ENCODE data around the genes LMNB2, SLC39A3 and NCLN.

DNA sequence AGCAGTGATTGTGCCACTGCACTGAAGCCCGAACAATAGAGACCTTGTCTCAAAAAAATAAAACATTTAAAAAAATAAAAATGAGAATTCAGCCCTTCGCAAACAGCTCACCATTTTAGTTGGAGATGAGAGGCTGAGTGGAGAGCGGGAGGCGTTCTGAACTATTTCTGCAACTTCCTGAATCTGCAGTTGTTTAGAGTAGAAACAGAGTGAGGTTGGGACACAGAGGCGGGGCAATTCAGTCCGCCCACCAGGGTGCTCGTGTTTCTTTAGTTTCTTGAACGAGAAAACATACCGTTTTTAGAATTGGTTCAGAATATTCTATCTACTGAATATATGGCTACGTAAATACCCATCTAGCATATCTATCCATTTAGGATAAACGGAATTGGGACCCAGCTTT, 33.1 kb downstream of the TIMM13 start:
- RRBS = no CpG with 5 or more reads among the region's 11 CpGs

- RRBS = 89% methylated on average over 12 of the region's 50 CpGs
These were observed 3.5 kb downstream of the TIMM13 start for GRCh38 chr19:2423597-2424560.

- RRBS = 2% methylated on average over 41 of the region's 99 CpGs
These were observed at the start of gene LMNB2 for GRCh38 chr19:2456507-2457240. Gene LMNB2 (minus strand): TSS chr19:2456959.

DNA sequence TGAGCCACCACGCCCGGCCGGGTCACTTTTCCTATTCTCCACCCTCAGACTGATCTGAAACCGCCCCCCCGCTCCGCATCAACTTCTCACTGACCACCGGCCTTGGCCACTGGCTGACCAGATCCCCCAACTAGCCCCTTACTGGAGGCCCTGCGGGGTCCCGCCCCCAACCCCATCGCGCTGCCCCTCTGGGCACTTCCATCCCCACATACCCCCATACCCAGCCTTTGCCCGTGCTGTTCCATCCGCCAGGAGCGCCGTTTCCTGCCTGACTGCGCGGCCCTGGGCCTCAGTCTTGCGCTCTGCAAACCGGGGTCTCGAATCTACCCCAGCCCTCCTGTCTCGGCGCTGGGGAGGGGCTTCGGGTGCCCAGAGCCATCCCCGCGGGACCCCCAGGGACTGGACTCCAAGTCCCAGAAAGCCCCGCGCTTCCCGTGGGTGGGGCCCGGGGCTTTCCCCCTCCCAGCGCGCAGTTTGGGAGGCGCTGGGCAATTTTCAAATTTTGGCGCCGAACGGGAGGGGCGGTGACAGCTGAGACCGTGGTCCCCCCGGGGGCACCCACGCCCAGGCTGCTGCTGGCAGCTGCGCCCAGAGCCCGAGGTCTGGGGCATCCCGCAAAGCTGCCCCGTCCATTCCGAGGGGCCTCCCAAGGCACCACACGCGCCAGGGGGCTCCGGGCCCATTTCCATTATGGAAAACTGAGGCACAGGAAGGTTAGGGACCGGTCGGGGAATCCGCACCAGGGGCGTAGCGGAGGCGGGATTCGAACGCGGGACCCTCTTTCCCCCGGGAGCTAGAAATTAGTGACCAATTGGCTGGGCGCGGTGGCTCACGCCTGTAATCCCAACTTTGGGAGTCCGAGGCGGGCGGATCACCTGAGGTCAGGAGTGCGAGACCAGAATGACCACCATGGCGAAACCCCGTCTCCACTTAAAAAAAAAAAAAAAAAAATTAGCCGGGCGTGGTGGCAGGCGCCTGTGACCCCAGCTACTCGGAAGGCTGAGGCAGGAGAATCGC, 5.3 kb upstream of the LMNB2 start:
- RRBS = 2% methylated on average over 20 of the region's 71 CpGs

DNA sequence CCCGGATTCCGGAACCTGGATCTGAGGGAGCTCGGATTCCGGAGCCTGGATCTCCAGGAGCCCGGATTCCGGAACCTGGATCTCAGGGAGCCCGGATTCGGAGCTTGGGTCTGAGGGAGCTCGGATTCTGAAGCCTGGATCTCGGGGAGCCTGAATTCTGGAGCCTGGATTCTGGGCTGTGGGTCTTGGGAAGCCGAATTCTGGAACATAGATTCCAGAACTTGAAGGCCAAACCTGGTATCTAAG, 6.4 kb upstream of the LMNB2 start:
- RRBS = no CpG with 5 or more reads among the region's 11 CpGs

DNA sequence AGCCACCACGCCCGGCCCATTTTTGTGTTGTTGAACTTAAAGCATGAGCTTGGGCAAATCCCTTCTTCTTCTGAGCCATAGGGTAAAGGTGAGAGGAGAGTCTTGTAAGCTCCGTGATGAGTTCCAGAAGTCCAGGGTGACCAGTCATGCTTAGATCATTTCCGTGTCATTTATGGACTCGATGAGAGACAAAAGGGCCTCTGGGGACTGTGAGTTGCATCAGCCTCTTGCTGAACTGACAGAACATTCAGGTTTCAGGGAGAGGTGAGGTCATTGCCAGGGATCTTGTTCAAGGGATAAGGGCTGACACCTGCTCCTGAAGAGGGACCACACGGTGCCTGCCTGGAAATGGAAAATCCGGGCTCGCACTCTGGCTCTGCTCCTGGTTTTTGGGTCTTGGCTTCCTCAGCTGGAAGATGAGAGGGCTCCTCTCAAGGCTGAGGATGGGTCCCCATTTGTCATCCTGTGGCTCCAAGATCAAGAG, 53.6 kb downstream of the GADD45B start:
- RRBS = no CpG with 5 or more reads among the region's 8 CpGs

DNA sequence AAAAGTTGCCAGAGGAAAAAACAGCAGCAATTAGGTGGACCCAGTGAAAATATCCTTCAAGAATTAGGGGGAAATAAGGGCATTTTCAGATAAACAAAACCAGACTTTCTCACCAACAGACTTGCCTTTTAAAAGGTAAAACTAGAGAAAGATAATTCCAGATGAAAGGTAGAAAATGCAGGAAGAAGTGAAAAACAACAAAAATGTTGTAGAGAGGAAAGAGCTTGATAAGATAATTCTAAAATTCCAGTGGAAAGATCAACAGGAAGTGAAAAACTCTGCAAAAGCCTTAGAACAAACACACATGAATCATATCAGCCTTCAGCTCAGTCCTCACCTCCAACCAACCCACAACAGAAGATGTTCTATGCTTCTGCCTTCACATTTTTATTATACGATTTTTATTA, 57.7 kb downstream of the GADD45B start:
- RRBS = no CpG with 5 or more reads among the region's 1 CpG

DNA sequence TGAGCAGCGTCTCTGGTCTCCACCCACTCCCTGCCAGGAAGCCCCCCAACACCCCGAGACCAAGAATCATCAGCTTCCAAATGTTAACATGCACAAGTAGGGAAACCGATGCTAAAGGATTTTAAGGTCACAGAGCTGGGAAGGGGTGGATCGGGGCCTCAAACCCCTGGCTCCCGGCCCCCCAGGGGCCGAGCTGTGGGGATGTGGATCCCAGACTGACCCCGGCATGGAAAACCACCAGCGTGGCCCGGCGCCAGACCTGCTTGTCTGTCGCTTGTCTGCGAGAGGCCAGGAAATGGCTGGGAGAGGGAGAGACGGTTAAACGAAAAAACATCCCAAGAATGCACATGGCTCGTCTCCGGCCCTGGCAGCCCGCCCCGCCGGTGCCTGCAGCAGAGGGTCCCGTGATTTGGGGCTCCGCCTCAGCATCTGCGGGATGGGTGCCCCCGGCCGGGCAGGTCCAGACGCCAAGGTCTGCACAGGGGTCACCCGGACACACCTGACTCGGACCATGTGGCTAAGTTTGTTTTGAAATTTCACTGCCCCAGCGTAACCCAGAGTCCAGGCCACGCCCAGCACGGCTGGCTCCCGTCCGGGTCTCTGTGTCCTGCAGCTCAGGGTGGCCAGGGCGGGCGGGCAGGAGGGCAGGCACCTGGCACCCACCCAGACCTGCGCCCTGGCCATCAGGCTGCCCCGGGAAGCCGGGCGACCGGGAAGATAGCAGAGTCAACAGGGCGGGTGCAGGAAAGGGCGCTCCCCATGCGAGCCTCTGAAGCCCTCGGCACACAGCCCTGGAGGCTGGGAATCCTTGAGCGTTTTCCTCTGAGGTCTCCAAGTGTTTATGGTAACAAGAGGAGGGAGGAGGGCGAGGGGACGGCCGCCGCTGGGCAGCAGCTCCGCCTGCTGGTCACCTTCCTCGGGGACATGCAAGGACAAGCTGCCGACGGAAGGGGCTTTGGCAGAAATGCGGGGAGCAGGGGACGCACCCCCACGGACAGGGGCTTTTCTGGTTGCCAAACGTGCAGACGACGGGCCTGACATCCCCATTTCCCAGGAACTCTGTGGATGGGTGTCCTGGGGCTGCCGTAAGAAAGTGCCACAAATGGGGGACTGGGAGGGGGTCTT, 103.2 kb downstream of the GADD45B start:
- RRBS = 2% methylated on average over 24 of the region's 59 CpGs

GRCh38 chr19:2621617-2622068, 80.9 kb downstream of the GNG7 start:
- RRBS = no CpG with 5 or more reads among the region's 12 CpGs

- RRBS = no CpG with 5 or more reads among the region's 27 CpGs
These were observed 65.4 kb downstream of the GNG7 start for GRCh38 chr19:2637010-2637549.

DNA sequence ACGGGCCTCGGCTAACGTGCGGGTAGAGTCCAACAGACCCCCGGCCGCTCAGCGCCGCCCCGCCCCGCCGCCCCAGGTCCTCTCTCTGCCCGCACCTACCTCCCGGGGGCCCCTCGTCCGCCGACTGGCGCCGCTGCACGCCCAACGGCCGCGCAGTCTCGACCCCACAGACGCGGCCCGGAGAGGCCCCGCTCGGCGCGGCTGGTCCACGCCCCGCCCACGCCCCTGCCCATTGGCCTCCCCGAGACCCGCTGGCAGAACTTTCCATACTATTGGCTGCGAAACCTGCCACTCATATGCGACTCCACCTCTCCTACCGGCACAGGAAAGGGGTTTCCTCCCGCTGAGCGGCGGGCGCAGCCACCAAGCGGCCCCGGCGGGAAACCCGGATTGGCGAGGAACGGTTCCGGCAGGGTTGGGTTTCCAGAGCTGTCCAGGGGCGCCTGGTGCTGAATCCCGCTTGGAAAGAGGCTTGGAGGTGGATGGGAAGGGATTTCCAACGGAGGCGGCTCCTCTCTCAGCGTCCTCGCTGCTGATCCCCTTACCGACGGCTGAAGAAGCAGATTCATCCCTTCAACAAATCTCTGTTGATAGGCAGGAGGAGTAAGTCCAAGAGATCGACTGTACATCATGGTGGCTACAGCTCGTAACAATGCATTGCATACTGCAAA, at the start of gene SLC39A3:
Gene SLC39A3, minus strand, starts transcription at position 172 of the 671 bp plus-strand sequence.
- RRBS = 1% methylated on average over 32 of the region's 59 CpGs

DNA sequence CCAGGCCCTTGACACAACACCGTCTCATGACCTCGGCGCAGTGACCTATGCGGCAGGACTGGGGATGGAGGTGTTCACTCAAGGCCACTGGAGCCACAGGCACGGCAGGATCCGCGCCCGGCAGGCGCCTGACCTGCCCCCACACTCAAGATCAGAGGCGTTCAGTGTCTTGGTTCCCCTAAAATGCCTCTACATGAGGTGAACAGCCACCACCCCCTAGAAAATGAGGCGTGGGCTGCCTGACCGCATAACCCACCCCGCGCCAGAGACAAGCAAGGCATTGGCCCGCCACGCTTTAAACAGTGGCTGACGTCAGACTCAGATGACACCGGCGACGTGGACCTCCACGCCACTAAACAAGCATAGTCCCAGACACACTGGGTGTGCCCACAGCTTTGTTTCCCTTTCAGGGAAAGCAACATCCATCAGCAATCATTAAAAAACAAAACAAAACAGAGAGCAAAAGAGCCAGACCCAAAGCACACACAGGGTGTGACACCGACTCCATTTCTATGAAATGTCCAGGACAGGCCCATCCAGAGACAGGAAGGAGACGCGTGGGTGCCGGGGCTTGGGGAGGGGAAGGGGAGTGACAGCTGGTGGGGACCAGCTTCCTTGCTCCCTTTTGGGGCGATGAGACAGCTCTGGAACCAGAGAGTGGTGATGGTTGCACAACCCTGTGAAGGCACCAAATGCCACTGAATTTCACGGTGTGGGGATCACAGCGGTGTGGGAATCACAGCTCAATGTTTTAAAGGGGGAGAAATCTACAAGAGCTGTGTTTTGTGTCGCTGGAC, 7.8 kb downstream of the SGTA start:
- RRBS = no CpG with 5 or more reads among the region's 29 CpGs

GRCh38 chr19:2791920-2792376, 6.6 kb downstream of the THOP1 start:
- RRBS = no CpG with 5 or more reads among the region's 14 CpGs

DNA sequence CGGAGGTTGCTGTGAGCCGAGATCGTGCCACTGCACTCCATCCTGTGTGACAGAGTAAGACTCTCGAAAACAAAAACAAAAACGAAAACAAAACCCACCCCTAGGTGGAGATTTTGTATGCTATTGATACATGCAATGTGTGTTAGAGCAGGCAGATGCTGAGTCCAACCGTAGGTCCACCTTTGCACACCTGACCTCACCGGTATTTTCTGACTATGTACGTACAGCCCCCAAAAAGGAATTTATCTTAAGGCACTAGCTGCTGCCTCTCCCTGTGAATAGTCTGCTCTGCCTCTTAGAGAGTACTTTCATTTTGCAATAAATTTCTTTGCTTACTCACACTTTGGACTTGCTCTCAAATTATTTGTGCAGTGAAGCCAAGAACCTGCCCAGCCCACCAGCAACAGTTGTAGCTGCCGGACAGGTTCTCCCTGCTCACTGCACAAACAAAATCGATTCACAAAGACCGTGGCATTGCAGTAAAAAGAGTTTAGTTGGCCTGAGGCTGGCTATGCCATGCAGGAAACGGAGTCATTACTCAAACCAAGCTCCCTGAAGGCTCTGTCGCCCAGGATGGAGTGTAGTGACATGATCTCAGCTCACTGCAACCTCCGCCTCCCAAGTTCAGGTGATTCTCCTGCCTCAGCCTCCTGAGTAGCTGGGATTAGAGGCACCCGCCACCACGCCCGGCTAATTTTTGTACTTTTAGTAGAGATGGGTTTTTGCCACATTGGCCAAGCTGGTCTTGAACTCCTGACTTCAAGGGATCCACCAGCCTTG, 8.3 kb upstream of the ZNF77 start:
- RRBS = no CpG with 5 or more reads among the region's 17 CpGs

DNA sequence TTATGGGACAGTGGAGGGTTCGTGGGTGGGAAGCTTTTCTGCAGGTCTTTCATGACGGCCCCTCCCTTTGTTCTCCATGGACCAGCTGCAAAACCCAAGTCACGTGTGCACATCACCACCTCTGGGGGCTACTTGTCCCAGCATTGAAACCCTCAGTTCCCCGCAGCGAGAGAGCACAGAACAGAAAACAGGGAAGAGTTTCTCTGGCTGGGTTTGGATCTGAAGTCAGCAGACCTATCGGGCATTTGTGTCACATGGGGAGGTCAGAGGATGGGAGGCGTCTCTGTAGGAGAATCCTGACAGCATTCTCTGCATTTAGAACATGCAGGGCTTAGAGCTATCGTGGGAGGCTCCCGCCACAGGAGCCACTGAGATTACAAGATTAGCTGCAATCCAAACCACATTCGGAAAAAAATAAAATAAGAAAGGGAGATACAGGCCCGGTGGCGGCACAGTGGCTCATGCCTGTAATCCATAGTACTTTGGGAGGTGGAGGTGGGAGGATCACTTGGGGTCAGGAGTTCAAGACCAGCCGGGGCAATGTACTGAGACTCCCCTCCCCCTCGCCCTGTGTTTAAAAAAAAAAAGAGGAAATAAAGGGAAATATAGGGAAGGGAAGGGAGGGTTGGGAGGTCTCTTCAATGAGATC, 3.0 kb upstream of the TLE6 start:
- RRBS = 10% methylated on average over 2 of the region's 14 CpGs

- RRBS = 74% methylated on average over 3 of the region's 16 CpGs
These were observed 13.5 kb downstream of the TLE2 start for GRCh38 chr19:3015473-3016034.

DNA sequence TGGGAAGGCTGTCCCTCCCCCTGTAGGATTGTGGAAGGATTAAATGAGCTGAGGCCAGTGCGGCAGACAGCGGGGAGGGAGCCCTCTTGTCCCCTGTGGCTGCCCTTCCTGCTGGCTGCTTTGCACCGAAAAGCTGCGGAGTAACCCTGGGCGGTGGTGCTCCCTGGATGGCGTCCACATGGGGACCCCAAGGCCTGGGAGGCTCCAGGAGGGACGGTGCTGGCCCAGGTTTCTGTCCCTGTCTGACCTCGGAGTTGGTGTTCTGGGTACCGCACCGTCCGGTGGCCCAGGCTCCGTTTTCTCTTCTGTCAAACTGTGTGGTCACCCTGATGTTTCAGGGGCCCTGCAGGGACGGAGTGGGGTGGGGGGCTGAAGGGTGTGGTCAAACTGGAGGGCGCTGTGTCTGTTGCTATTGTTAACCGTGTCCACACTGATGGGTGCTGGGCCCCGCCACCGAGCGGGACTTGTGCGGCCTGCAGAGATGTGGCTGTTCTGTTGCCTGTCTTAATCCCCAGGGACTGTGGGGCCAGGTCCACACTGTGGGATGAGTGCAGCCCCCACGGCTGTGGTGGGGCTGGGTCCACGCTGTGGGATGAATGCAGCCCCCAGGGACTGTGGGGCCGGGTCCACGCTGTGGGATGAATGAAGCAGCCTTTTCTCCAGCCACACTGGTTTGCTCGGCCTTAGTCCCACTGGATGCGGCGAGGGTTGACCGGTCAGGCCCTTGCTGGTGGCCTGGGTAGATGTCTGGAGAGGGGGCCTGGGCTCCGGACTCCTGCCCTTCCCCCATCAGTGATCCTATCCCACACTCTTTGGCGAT, 6.8 kb downstream of the GNA11 start:
- RRBS = 63% methylated on average over 5 of the region's 29 CpGs

DNA sequence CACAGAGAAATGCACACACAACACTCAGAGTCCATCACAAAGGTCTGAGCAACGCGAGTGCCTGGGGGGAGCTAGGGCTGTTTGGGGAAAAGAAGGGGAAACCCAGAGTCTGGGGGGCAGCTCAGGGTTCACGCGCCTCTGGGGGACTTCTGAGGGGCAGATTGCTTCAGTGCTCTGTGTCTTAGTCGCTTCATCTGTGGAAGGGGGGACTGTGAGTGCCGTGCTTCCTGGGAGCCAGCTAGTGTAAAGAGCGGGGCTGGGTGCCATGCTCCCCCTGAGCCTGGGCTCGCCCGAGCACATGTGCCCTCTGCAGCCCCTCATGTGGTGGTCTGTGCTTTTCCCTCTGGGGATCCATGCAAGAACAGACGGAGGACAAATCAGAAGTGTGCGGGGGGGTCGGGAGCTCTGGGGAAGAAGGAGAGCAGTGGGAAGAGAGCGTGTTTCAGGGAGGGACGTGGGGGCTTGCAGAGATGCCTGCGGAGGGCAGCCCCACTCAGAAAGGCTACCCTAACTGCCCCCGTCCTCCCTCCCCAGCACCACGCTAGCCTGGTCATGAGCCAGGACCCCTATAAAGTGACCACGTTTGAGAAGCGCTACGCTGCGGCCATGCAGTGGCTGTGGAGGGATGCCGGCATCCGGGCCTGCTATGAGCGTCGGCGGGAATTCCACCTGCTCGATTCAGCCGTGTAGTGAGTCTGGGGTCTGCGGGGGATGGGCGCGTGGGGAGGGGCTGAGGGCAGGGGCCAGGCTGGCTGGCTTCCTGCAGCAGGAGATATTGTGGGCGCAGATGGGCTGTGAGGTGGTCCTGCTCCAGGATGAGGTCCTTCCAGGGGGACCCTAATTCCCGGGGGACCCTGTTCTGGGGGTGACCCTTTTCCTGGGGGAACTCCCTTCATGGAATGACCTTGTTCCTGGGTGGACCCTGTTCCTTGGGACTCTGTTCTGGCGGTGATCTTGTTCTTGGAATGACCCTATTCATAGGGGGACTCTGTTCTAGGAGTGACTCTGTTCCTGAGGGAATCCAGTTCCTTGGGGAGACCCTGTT, 14.1 kb downstream of the GNA15 start:
- RRBS = no CpG with 5 or more reads among the region's 34 CpGs

- RRBS = no CpG with 5 or more reads among the region's 14 CpGs
These were observed 16.1 kb downstream of the GNA15 start for GRCh38 chr19:3151699-3152621.

- RRBS = 1% methylated on average over 29 of the region's 67 CpGs
These were observed at the start of gene NCLN for GRCh38 chr19:3185714-3186250. Gene NCLN (plus strand): TSS chr19:3185930.